ENCODE measurements around a stretch of chr10.

- PRO-cap: no peak
- RAMPAGE, long total RNA, 4 experiments: no peak in any of the 4 experiments
These were observed 50.5 kb upstream of the MXI1 start for GRCh38 chr10:110156851-110157372.

DNA sequence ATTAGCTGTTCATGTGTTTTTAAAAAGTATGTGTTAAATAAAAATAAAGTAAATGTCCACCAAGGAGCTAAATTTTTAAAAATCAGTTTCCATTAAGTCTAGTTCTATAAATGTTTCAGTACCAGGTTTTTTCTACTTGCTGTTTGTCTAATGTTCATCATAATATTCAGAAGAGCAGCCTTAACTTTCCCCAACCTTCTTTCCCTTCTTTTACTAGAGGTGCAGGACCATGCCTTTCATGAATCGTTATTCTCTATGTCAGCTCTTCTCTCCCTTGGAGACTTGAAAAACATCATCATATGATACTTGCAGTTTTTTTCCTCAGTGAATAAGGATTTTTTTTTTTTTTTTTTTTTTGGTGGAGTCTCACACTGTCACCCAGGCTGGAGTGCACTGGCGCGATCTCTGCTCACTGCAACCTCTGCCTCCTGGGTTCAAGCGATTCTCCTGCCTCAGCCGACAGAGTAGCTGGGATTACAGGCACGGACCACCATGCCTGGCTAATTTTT, 30.1 kb downstream of the SMNDC1 start:
- PRO-cap: unidirectional peak, minus-strand start at position 248 of the sequence
- RAMPAGE, long total RNA, 4 experiments: no peak in any of the 4 experiments

DNA sequence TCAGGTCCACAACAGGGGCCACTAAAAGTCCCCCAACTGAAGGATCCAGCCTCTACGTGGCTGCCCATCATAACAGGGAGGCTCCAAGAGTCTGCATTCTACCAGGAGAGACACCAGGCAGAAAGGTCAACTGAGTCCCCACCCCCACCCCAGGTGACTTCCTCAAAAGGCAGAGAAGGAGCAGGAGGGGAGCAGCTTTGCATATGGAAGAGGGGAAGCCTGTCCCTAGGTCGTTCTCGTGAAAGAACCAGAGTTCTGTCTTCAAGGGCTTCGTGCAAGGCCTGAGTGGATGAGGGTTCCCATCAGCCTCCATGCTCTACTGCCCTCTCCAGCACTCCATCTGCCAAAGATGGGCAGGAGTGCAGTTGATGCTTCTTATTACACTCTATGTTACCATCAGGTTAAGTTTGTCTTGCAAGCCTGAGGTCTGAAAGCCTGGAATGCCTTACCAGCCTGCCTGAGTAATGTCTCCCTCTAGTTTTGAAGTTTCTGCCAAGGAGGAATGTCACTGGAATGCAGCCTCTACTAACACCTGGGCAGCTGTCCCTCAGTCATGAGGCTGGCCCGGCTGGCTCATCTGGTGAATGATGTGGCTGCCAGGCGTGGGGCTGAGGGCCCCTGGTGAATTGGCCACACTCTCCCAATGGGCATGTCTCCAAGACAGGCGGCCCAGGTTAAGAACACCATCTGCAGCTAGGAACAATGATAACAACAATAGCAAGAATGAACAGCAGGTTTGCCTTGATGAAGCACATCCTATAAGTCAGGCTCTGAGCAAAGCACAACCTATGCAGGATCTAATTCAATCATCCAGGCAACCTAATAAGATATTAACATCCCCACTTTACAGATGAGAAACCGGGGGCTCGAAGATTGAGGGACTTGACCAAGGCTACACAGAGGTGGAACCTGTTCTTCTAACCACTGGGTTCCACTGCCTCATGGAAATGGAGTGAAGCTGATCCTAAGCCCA, 54.4 kb upstream of the SMNDC1 start:
- PRO-cap: no peak
- RAMPAGE, long total RNA, 4 experiments: no peak in any of the 4 experiments

DNA sequence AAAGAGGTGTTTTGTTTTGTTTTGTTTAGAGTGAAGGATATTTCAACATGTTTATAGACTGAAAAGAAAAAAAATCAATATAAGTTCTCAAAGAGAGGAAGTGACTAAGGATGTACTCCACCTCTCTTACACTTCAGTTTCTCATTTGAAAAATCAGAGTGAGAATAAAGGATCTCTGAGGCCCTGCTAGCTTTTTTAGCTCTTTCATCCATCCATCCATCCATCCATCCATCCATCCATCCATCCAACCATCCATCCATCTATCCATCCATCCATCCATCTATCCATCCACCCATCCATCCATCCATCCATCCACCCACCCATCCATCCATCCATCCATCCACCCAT, 77.0 kb upstream of the DUSP5 start:
- PRO-cap: no peak
- RAMPAGE, long total RNA, 4 experiments: no peak in any of the 4 experiments

GRCh38 chr10:110511948-110512689, 14.4 kb downstream of the DUSP5 start:
- PRO-cap: no peak
- RAMPAGE, long total RNA, 4 experiments: no peak in any of the 4 experiments

DNA sequence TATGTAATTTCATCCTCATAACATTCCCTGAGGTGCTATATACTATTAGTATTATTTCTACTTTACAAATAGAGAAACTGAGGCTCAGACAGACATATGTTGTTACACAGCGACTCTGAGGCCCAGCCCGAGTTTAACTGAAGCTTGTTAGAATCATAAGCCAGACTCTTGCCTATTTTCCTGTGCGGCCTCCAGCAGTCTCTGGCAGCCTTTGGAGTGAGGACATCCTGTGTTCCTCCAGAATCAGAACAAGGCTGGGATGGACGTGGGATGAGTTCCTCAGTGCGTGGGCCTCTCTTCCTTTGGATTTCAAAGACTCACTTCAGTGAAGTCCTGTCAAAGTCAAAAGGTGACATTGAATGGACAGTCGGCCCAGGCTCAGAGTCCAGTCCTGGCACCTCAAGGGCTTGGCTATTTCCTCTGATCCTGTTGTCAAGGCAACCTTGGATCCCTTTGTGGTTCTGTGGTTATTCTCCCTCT, 21.5 kb upstream of the SMC3 start:
- PRO-cap: no peak
- RAMPAGE, long total RNA, 4 experiments: no peak in any of the 4 experiments

GRCh38 chr10:110583313-110583603, 15.8 kb downstream of the SMC3 start:
- PRO-cap: no peak
- RAMPAGE, long total RNA, 4 experiments: no peak in any of the 4 experiments

- PRO-cap: bidirectional peak, plus-strand start at chr10:110802933, minus-strand start at chr10:110802734
- RAMPAGE, long total RNA, 4 experiments: no peak in any of the 4 experiments
These were observed 69.1 kb upstream of the PDCD4 start for GRCh38 chr10:110802591-110803154.

DNA sequence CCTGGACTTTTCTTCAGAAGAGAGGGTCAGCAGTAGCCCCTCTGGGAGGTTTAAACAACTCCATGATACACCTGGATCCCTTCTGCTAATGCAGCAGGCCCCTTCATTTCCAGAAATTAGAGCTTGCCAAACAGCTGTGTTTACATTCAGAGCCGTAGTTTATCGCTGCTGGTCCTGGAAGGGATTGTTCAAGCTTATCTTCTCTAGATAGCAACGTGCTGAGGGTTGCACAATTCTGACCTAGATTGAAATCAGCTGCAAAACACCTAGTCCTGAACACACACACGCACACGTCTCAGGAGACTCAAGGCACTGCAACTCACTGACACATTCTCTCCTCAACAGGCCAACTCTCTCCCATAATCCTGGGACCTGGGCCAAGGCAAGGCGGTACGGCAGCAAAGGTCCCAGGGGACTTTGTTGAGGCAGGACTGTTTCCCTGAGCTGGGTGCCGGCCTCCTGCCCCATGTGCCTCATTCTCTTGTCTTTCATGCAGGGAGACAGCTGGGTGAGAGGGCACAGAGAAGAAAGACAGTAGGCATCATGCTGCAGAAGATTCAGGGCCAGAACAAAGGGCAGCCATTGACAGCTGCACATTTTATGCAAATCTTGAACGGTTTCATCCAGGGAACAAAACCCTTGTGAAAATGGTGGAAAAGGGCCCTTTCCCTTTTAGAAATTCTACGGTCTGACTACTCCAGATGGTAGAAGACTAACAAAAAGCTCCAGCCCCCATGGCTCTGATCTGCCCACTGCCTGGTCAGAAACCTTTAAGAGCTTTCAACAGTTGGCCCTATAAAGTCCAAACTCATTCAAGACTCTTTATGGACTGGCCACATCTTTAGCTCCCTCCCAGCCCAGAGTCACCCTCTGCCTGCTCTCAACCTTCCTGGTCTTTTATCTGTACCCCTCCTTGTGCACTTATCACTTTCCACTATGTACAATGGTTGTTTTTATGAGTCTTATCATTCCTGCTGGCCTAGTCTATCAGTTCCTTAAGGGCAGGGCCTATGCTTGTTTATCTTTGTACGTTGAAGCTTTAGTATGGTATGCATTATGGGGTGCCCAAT, 13.9 kb upstream of the PDCD4 start:
- PRO-cap: no peak
- RAMPAGE, long total RNA, 4 experiments: no peak in any of the 4 experiments

DNA sequence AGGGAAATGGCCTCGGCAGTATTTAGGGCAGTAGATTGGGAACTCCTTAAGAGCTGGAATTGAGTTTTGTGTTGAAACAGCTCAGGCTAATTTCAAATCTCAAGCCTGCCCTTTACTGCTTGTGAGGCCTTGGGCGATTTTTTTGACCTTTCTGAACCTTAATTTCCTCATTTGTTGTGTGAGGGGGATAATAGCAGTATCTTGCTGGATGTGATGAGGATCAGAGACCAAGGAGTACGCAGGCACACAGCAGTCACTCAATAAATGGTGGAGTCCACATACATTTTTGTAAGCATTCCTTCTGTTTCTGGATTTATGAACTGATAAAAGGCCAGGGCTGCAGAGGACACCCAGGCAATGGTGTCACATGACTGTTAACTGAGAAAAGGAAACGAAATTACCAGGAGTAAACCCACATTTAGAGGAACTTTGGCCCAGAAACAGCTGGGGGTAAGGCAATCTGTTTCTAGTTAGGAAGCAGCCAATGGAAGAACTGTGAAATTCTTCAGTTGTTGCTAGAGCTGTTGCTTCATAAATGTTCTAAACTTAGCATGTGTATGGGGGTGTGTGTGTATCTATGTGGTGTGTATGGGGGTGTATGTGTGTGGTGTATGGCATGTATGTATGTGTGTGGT, 11.9 kb upstream of the PDCD4 start:
- PRO-cap: no peak
- RAMPAGE, long total RNA, 4 experiments: no peak in any of the 4 experiments

- PRO-cap: no peak
- RAMPAGE, long total RNA, 4 experiments: no peak in any of the 4 experiments
These were observed 425 bp downstream of the GPAM start for GRCh38 chr10:112183229-112183450.

GRCh38 chr10:112261257-112261592, 22.0 kb upstream of the TECTB start:
- PRO-cap: no peak
- RAMPAGE, long total RNA, 4 experiments: no peak in any of the 4 experiments

- PRO-cap: no peak
- RAMPAGE, long total RNA, 4 experiments: no peak in any of the 4 experiments
These were observed 242.1 kb downstream of the VTI1A start for GRCh38 chr10:112689063-112689497.

DNA sequence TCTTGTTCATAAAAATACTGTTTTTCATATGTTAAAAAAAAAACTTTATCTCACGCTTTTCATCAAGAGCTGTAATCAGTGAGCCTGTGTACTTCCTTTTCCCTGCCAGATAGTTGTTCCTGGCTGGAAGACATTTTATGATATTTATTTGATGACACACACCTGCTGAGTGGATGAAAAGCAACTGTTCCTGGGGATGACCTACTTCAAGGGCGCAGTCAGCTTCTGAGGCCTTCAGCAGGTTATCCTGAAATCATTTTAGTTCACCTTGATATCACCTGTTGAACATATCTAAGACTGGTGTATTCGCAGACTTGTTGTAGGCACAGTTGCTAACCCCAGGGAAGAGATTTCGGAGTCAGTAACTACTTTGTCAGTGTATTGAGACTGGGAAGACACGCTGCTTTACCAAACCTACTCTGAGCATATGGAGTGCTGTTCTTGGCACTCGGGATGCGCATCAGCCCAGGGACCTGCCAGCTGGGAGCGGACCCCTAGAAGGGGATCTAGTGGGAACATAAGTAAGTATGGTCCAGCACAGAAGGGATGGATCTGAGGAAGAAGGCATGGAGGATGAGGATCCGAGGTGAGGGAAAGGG, 234.4 kb upstream of the TCF7L2 start:
- PRO-cap: no peak
- RAMPAGE, long total RNA, 4 experiments: no peak in any of the 4 experiments

- PRO-cap: bidirectional peak, plus-strand start at chr10:112951832, minus-strand start at chr10:112951660
- RAMPAGE, long total RNA, 4 experiments: start-site peak on the plus strand in 2 of 4 experiments, at chr10:112951224-112951266 at its widest, 18 to 24 reads per replicate; start-site peak on the minus strand in 2 of 4 experiments, at chr10:112951483-112951506 at its widest, 14 to 24 reads per replicate
These were observed 1.2 kb downstream of the TCF7L2 start for GRCh38 chr10:112950935-112951912.

GRCh38 chr10:112952998-112953629, 3.1 kb downstream of the TCF7L2 start:
- PRO-cap: no peak
- RAMPAGE, long total RNA, 4 experiments: no peak in any of the 4 experiments

DNA sequence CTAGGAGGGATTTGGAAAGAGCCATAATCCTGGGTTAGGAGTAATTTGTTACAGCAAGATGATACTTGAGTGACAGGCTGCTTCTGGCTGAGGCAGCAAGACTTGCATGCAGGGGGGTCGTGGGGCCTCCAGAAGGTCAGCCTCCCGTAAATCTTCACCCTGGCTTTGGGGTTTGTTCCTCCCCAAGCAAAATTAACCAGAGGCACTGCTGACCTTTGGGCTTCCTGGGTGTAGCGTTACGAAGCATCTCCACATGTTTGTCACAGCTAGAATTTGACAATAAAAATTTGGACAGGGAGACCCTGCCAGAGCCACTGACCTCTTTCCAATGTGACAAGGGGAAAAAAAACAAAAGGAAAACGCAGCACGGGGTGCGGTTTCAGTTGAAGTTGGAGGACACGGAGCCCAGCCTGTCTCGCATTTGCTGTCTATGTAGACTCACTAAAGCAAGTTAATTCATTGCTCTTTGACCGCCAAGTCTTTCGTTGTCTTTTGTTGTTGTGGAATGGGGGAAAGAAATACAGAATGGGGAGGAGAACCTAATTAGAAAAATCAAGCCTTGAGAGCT, 78.2 kb downstream of the TCF7L2 start:
- PRO-cap: no peak
- RAMPAGE, long total RNA, 4 experiments: no peak in any of the 4 experiments

GRCh38 chr10:113113250-113113596, 163.2 kb downstream of the TCF7L2 start:
- PRO-cap: no peak
- RAMPAGE, long total RNA, 4 experiments: no peak in any of the 4 experiments

GRCh38 chr10:113128663-113129704, 178.9 kb downstream of the TCF7L2 start:
- PRO-cap: no peak
- RAMPAGE, long total RNA, 4 experiments: no peak in any of the 4 experiments

DNA sequence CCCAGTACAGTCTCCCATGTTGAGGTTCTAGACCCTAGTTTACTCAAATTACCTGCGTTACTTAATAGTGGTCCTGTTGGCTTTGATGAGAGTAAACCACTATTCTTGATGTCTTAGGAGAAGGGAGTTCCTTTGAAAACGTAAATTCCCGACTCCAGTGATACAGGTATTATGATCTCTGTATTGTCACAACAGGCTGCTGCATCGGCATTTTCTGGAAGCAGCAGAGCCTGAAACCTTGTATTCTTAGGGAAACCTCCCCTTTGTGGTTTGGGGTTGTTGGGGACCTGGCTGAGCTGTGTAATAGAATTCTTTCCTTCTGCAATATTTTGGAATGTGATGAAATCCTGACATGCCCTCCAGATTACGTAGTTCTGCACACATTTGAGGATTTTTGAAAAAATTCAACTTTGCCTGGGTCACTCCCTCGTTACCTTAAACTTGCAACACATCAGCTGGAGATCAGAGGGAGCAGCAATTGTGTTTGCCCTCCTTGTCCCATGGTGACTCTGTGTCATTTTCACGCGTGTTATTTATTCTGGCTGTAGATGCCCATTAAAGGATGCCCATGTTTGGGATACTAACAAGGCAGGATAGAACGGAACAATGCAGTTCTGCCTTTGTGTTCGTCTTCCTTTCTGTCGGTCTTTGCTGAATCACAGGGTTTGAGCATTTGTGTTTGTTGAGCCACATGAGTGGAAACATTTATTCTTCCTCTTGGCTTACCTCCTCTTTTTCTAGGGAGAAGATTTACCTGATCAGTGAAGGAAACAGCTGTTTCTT, 181.6 kb downstream of the TCF7L2 start:
- PRO-cap: no peak
- RAMPAGE, long total RNA, 4 experiments: no peak in any of the 4 experiments

Data from sigmoid colon (tissue), 4 donors.